ENCODE measurements around a stretch of chr10.

DNA sequence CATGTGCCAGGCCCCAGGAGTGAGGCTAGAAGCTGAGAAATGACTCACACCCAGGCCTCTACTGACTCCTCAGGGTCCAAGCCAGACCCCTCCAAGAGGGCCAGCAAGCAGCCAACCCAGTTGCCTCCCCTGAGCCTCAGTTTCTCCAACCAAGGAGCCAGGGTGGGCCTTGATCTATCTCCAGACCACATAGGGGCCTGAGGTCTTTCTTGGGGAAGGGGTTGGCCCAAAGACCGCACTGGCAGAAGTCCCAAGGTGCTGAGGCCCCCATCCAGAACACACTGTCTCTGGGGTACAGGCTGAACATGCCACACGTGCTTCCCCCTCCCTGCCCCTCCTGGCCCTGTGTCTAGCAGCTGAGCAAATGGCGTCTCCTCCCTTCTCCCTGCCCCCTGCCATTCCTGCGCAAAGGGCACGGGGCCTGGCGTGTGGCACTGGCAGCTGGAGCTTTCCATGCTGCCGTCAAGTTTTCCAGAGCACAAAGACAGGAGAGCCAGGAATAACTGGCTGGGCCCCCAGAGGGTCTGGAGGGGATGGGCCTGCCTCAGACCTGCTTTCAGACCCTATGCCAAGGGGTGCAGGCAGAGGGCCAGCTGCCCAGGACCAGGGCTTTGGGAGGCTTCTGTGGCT lies 978 bp upstream of the LDB3 start:
- PRO-cap = bidirectional peak, plus-strand start at position 434 of the sequence, minus-strand start at position 286 of the sequence
- RAMPAGE, long total RNA, 2 experiments = no peak in any of the 2 experiments

- PRO-cap = bidirectional peak, plus-strand start at chr10:86672659, minus-strand start at chr10:86672378
- RAMPAGE, long total RNA, 2 experiments = no peak in any of the 2 experiments
Measured at GRCh38 chr10:86672175-86672929, 4.0 kb downstream of the LDB3 start.

- PRO-cap = no peak
- RAMPAGE, long total RNA, 2 experiments = no peak in any of the 2 experiments
Measured at GRCh38 chr10:86678988-86679638, 10.8 kb downstream of the LDB3 start.

DNA sequence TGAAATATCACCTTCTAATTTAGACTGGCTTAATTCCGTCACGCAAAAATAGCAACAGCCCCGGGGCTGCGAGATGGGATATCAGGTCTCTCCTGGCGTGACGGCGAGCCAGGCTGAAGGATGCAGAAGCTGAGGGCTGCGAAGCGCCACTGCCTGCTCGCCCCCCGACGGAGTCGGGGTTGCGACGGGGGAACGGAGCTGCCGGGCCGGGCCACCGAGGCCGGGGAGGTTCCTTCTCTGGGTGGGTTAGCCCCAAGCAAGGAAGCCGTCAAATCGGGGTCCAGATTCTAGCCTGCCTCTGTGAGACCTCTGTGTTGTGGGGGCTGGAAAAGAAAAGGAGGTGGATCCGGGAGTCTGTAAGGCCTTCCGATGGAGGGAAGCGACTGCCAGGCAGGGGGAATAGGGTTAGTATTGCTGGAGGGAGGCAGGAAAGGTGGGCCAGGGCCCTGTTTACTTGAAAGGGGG lies 43.7 kb downstream of the LDB3 start:
- PRO-cap = bidirectional peak, plus-strand start at position 149 of the sequence, minus-strand start outside the sequence
- RAMPAGE, long total RNA, 2 experiments = no peak in any of the 2 experiments

DNA sequence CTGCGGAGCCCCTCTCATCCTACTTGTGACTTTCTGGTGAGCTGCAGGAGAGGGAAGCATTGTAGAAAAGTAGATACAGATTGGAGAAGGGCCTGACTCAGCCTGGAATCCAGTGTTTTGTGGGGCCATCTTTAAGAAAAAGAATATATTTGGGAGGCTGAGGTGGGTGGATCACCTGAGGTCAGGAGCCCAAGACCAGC lies 15.7 kb upstream of the BMPR1A start:
- PRO-cap = no peak
- RAMPAGE, long total RNA, 2 experiments = no peak in any of the 2 experiments

DNA sequence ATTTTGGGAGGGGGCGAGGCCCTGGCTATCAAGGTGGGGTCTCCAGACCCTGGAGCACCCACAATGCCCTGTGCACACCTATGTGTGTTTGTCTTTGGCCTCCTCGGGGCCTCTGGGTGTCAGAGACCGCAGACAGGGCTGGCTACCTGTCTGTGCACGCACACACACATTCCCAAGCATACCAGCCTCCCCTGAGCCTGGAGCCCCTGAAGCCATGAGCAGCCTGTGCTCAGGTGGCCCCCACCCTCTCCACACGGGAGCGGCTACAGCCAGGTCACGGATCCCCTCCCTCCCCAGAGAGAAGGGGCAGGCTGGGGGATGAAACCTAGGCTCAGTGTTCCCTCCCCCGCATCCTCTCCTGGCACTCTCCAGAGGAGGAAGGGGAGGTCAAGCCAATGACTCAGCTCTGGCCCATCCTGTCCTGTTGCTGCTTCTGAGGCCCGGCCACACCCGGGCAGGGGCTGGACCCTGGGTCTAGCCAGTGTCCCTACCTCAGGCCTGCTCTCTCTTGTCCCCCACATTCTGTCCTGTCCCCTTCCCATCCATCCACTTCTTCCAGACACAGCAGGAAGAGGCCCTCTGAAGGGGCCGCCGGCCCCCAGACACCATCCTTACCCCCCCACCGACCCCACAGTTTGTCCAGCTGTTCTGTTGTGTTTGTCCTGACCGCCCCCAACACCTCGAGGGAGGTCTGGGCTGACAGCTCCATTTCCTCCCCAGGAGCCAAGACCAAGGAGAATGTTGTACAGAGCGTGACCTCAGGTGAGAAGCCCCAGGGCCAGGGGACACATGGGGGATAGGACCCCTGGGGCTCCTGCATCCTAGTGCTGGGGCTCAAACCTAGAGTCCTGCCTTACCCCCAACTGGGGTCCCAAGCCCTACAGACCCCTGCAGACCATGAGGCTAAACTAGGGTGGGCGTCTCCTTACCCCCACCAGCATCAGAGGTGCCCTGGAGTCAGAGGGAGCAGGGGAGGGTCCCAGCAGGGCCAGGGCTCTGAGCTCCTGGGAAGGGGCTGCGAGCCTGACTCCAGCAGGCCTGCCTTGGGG lies 838 bp downstream of the SNCG start:
- PRO-cap = bidirectional peak, plus-strand start at position 484 of the sequence, minus-strand start at position 295 of the sequence
- RAMPAGE, long total RNA, 2 experiments = start-site peak on the plus strand in 2 of 2 experiments, centred at positions 458 to 507 of the sequence, 14 to 34 reads per replicate

DNA sequence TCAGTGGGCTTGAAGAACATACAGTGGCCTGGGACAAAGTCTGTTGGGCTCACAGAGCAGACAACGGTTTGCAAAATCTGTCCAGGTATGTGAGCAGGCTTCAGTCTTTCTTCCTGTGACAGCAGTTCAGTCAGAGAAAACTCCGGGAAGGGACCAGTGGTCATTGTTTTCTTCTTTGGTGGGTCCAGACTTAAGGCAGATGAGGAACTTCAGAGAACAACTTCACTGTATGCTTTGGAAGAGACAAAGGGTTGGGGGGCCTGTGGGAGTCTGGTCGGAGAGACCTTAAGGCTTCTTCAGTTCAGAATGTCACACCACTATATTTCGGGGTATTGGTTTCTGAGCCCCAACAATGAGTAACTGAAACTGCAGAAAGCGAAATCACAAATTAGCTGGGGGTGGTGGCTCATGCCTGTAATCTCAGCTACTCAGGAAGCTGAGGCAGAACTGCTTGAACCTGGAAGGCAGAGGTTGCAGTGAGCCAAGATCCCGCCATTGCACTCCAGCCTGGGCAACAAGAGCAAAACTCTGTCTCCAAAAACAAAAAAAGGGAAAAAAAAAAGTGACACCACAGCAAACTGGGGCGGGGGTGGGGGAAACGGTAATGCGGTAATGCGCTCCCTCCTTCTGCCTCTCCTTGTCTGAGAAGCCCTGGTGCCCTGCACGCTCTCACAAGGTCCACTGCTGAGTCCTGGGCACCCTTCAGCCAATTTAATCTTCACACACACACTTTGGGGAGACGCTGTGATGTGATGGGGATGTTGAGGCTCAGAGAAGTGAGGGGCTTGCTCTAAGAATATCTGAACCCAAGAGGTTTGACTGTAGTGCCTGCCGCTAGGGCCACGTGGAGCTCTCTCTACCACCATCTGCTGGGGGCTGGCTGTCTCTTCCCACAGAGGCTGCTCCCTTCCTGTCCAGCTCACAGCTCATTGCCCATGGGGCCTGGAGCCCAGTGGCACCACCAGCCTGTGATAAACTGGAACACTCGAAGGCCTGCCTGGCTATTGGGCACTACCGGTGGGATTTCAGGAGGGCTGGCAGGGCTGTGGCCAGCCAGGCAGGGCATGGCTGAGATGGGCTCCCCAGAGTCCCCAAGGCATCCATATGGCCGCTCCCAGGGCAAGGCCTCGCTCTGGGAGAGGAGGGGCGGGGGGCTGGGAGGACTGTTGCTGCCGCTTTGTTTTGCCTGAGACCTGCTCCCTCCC lies 2.0 kb upstream of the ADIRF start:
- PRO-cap = unidirectional peak, plus-strand start at position 444 of the sequence
- RAMPAGE, long total RNA, 2 experiments = no peak in any of the 2 experiments

DNA sequence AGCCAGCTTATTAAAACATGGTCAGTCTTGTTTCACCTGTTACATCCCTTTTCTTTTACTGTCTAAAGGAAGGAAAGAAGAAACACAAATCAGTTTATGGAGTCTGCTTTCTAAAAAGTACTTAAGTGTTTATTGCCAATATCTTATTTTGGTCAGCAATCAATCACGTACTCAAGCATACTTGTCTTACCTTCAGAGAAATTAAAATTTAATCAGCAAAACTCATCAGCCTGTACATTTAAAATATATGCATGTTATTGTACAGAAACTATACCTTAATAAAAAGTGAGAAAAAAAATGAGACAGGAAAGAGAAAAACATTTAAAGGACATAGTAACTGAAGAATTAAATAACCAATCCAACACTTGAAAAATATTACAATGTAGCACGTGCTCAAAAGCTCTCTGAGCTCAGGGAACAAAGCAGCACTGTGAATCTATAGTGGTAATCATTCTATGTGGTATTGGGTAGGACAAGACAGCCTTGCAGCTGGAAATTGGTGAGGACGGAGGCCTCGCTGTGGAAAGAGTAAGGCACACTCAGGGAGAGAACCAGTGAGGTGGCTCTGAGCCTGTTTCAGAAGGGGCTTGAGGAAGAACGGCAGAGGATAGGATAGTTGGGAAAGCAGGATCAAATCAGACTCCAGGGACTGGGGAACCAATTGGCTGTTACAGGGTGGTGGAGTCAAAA lies 55.6 kb upstream of the NUTM2A start:
- PRO-cap = no peak
- RAMPAGE, long total RNA, 2 experiments = no peak in any of the 2 experiments

GRCh38 chr10:87214010-87214647 lies 11.1 kb upstream of the NUTM2A start:
- PRO-cap = no peak
- RAMPAGE, long total RNA, 2 experiments = no peak in any of the 2 experiments

DNA sequence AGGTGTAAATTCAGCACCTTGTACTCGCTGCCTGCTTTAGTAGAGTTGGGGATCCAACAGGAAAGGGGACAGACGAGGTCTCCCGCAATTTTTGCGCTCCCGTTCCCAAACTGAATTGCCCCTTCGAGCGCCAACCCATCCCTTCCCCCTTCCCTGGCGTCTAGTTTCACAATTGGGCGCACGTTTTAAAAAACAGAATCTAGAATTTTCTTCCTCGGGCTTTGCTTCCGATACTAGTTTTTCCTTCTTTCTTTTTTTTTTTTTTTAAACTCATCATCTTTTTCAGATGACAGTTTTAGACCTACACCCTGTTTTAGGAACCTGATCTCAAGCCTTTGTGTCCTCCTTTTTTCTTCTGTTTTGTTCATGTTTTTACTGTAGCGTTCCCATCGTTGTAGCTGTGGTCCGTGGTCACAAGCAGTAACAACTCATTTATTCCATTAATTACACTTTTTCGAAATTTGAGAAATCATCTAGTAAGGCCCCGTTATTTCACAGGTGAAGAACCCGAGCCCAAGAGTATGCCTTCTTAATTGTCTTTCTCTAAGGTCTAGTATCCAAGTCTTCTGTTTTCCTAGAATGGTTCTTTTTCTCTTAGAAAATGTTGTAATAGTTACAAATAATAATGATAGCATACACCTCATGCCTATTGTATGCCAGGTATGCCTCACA lies 1.2 kb downstream of the MINPP1 start:
- PRO-cap = no peak
- RAMPAGE, long total RNA, 2 experiments = no peak in any of the 2 experiments

DNA sequence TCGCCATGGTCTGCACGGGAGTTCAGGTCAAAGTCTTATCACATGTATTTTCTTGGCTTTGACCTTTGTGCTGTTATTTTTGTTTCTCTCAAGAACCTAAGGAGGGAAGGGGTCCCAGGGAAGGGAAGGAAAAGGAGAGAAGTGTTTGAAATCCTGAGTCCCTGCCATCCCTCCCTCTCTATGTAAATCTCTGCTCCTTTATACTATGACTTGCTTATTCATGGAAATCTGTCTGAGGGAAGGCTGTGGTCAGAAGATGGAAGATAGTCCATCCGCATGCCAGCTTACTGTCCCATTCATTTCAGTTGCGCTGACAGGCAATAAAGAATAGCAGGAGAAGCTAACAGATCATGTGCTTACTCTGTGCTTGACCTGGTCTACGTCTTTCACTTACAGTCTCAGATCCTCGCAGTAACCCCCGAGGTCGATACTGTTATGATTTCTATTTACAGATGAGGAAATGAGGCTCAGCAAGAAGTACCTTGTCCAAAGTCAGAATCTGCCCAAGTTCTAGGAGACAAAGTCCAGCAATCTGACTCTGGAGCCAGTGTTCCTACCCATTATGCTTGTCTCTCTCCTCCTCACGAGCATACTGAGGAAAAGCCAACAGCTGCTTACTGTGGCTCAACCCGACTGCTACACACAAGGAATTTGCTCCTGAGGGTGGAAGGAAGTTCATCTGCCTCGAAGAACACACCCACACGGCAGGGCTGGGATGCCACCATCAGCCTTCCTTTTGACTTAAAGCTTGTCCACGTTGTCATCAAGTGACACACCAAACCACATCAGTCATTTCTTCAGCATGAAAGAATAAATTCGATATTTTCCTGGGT lies 74.1 kb downstream of the MINPP1 start:
- PRO-cap = no peak
- RAMPAGE, long total RNA, 2 experiments = no peak in any of the 2 experiments

- PRO-cap = no peak
- RAMPAGE, long total RNA, 2 experiments = no peak in any of the 2 experiments
Measured at GRCh38 chr10:87594743-87595250, 64.9 kb upstream of the PAPSS2 start.

DNA sequence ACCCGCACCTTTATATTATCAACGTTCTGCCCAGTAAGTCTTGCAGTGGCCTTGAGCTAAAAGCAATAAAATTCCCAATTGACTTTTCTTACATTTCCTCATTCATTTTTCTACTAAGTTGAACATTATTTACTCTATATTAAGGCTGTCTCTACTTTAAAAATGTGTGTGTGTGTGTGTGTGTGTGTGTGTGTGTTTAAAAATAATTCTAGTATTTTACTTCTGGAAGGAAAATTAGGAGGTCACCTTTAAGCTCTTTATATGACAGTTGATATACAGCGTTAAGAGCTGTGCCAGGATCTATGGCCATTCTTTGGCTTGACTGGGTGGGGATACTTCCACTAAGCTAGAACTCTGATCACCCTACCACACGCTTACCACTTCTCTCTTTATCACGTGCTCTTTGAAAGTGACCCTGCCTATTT lies 8.8 kb downstream of the PAPSS2 start:
- PRO-cap = no peak
- RAMPAGE, long total RNA, 2 experiments = no peak in any of the 2 experiments

- PRO-cap = no peak
- RAMPAGE, long total RNA, 2 experiments = no peak in any of the 2 experiments
Measured at GRCh38 chr10:87826811-87827057, 8.7 kb upstream of the ATAD1 start.

GRCh38 chr10:87879843-87880581 lies 16.6 kb downstream of the PTEN start:
- PRO-cap = no peak
- RAMPAGE, long total RNA, 2 experiments = no peak in any of the 2 experiments

DNA sequence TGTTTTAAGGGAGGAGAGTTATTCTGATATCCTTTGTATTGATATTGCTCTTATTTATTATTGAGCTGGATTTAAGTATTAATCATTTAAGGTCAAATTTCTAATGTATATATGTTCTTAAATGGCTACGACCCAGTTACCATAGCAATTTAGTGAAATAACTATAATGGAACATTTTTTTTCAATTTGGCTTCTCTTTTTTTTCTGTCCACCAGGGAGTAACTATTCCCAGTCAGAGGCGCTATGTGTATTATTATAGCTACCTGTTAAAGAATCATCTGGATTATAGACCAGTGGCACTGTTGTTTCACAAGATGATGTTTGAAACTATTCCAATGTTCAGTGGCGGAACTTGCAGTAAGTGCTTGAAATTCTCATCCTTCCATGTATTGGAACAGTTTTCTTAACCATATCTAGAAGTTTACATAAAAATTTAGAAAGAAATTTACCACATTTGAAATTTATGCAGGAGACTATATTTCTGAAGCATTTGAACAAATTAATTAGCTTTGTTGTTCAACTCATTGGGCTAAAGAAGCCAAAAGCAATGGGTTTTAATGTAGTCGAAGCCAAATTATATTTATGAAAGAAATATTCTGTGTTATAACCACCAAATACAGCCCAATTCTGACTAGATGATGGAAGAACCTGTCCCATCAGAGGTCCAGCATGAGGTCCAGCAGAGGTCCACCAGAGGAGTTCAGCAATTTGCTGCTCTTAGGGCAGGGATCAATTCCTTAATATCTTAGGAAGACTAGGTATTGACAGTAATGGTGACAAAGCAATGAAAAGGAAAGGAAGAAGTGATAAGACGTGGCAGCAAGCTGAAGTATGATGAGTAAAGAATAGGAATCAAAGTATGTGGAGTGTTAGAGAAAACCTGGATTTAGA lies 88.7 kb downstream of the PTEN start:
- PRO-cap = no peak
- RAMPAGE, long total RNA, 2 experiments = no peak in any of the 2 experiments

DNA sequence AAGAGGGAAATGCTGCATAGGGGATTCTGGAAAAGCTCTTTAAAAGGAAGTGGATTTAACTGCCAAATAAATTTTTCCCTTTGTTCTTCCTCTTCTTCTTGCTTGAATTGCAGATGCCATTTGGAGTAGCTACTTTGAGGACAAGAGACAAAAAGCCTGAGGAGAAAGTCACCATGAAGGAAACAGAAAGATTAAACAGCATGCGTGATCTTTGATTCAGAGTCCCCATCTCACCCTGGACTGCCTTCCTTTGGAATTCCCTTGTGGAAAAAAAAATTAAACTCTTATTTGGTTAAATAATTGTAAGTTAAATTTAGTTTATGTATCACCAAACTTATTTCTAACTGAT lies 194.4 kb downstream of the PTEN start:
- PRO-cap = no peak
- RAMPAGE, long total RNA, 2 experiments = no peak in any of the 2 experiments

DNA sequence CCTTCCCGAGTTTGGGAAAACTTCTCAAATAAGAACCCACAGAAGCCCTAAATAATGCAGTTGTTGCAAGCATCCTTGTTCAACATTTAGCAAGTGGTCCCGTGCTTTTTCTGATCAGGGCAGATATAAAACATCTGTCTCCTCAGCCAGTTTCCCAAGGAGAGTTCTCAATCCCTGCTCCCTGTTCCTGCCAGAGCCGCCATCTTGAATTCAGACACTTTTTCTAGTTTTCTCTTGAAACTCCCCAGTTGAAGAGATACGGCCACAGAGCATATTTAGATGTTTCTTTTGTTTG lies 349.9 kb downstream of the PTEN start:
- PRO-cap = no peak
- RAMPAGE, long total RNA, 2 experiments = no peak in any of the 2 experiments

GRCh38 chr10:88255943-88256919 lies 326.9 kb downstream of the RNLS start:
- PRO-cap = bidirectional peak, plus-strand start at chr10:88256300, minus-strand start at chr10:88256226; bidirectional peak, plus-strand start at chr10:88256460, minus-strand start at chr10:88256338
- RAMPAGE, long total RNA, 2 experiments = no peak in any of the 2 experiments

DNA sequence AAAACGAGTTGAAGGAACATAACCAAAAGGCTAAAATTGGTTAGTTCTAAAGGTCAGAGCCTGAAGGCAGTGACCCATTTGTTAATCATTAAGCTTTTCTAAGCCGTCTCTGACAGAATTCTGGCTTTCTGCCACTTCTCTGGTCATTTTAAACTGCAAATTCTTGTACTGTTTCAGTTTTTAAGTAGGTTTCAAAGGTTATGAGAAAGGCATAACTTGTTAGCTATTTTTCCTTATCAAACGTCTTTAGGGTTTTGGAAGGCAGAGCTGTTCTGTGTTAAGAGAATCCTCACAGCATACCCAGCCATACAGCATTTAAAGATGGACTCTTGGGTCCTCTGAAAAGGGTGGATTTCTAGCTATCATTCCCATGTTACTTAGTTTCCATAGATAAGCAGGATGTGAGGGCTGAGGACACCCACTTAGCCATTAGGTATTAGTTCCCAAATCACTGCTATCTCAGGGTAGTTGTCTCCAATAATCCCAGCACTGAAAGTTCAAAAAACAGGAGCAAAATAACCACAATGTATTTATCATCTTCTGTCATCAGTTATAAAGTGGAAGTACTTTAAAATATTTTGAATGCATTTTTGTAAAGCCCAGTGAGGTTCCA lies 196.7 kb downstream of the RNLS start:
- PRO-cap = no peak
- RAMPAGE, long total RNA, 2 experiments = no peak in any of the 2 experiments

All from right atrium auricular region (tissue), 2 donors.